Bronchial epithelial cell (primary cell): ENCODE measurements around a stretch of chr12.

- RRBS, 2 experiments = no CpG with 5 or more reads among the region's 4 CpGs
Measured at GRCh38 chr12:11815206-11815785, 165.8 kb downstream of the ETV6 start.

DNA sequence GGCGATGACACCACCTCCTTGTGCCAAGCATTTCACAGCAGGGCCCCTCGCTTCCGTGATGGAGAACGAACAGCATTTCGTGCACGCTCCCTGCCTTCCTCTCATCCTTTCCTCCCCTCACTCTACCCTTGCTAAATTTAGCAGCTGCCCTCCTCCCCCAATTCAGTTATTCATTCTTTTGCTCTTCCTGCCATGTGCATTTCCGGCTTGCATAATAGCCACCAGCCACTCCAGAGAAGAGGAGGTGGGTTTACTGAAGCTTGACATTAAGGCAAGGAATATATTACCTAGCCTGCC is 206.1 kb downstream of the ETV6 start:
- RRBS, 2 experiments = no CpG with 5 or more reads among the region's 7 CpGs

DNA sequence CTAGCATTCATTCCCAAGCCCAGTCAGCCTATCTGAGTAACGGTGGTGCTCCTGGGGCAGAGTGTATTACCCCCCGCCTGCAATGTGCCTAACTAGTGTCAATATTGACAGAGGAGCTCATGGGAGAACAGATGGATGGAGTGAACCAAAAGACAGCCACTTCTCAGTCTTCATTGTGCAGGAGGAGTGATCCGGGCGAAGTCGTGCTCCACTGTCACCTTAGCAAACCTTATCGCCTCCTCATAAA is 126.8 kb upstream of the BCL2L14 start:
- RRBS, 2 experiments = no CpG with 5 or more reads among the region's 6 CpGs

DNA sequence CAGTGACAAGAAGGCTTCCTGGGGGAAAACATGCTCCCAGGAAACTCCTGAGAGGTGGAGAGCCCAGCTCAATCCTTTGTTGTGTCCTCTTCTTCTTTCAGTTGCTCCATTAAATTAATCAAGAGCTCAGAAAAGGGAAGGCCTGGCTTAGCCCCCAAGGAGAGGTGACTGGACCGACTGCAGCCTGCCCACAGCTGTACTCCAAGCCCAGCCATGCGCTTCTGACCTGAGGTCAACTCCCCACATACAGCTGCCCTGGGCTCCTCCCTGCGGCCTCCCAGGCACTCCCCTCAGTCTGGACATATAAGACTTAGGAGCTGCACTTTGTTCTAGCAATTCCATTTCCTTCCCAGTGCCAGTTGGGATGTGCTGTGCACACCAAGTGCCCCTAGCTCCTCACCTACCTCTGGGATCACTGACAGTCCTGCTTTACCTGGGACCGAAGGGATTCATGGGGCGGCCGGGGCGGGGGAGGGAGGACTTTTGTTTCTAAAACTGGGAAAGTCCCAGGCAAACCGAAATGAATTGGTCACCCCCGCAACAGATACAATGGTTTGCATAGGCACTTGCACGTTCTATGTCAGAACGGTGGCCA is 59.4 kb upstream of the BCL2L14 start:
- RRBS, 2 experiments = no CpG with 5 or more reads among the region's 11 CpGs

DNA sequence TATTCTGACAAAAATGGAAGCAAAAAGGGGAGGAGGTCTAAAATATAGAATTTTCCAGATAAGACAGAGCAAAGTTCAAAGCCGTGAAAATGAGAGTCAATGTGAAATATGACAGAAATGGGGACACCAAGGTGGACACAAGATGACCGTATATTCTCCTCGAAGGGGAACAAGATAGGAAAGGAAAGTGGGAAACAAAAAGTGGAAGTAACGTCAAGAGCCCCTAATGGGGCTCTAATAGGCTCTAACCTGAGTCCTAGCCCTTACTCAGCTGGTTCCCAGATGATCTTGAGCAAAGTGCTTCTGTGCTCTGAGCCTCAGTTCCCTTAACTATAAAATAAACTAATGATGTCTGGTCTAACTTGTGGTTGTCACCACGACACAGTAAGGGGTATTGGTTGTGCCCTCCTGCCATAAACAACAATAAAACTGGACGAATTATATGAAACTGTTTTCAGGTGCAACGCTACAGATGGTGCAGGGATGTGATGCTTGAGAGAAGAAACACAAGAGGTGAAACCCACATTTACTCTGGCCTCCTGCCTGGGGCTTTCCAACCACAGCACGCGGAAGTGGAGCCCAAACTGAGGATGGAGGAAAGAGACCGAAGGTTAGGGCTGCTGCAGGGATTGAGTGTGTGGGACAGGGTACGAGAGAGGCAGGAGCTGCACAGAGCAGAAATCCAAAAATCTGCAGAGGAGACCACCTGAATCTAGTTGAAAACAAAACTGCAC is 45.8 kb upstream of the BCL2L14 start:
- RRBS, 2 experiments = no CpG with 5 or more reads among the region's 11 CpGs

GRCh38 chr12:12238848-12239648 is 27.8 kb downstream of the LRP6 start:
- RRBS, 2 experiments = no CpG with 5 or more reads among the region's 5 CpGs

- RRBS, 2 experiments = no CpG with 5 or more reads among the region's 3 CpGs
Measured at GRCh38 chr12:12333420-12333705, 16.7 kb downstream of the MANSC1 start.

DNA sequence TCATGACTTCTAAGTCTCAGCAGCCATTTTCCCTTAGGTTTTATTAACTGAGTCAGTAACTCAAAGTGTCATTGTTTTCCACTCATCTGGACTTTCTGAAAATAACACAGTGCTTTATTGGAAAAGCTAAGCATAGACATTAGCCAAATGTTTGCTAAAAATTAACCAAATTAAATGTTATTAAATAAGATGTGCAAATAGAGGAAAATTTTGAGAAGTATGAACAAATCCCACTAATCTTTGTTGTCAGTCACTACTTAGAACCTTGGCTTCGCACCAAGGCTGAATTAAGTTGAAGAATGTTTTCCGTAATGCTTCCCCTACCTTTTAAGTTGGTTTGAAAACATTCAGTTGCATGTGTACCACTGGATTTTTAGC is 42.9 kb downstream of the BORCS5 start:
- RRBS, 2 experiments = no CpG with 5 or more reads among the region's 2 CpGs

GRCh38 chr12:12405678-12406361 is 48.9 kb downstream of the BORCS5 start:
- RRBS, 2 experiments = no CpG with 5 or more reads among the region's 6 CpGs

DNA sequence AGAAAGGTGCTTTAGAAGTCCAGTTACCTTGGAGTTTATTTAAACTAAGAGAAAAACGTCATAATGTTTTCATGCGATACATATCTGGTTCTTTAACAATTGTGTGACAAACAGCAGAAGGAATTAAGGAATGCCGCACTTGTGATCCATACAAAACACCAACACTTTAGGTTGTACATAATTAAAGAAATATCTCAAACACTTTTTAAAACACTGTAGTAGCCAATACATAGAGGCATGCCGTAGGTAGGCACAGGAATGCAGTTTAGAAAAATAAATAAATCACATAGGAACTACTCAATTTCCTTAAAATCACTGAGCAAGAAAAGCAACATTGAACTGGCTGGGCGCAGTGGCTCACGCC is 94.4 kb downstream of the BORCS5 start:
- RRBS, 2 experiments = no CpG with 5 or more reads among the region's 6 CpGs

GRCh38 chr12:12456449-12457152 is 99.7 kb downstream of the BORCS5 start:
- RRBS, 2 experiments = no CpG with 5 or more reads among the region's 8 CpGs

DNA sequence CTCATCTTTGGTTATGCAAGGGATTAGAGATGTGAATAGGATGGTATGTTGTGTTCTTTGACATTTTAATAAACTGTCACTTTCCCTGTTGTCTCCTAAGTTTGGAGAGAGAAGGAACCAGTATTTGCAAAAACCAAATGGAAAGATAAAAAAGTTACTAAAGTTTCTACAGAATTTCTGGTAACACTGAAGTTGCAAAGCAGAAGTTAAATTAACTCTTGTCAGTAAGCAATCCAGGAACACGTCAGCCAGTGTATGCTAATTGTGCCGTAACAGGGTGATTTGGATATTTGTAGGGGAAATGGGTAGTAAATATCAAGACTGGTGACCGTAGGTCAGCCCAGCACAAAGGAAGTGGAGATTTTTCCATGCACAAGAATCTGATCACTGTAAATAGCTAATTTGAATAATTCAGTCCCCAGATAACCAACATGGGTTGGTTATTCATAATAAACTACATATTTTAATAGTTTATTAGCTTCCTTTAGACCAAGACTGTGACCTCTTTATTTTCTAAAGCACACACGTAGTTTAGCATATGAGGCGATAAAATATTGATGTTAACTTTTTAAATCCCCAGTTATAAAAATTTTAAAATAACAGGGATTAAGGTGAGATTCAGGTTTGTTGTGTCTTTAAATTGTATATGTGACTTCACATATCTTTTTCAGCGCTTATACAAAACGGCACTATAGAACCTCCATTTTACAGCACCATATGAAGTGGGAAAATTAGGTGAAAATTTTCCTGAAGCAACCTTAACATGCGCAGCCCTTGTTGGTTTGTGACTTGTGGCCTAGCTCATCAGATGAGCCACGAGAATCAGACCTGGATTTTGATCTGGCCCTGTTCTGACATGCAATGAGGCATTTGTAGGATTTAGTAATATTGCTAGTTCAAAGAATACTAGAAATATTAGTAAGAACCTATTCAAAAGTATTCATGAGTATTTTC is 2.5 kb downstream of the CDKN1B start:
- RRBS, 2 experiments = no CpG with 5 or more reads among the region's 9 CpGs

DNA sequence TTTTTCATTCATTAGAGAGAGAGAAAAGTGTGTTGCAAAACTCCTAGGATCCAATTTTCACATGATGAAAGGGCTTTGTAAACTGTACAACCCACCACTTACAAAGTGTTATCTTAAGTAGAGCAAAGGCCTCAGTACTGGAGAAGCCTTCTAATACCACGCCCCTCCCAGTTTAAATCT is 857 bp downstream of the APOLD1 start:
- RRBS, 2 experiments = no CpG with 5 or more reads among the region's 1 CpG

DNA sequence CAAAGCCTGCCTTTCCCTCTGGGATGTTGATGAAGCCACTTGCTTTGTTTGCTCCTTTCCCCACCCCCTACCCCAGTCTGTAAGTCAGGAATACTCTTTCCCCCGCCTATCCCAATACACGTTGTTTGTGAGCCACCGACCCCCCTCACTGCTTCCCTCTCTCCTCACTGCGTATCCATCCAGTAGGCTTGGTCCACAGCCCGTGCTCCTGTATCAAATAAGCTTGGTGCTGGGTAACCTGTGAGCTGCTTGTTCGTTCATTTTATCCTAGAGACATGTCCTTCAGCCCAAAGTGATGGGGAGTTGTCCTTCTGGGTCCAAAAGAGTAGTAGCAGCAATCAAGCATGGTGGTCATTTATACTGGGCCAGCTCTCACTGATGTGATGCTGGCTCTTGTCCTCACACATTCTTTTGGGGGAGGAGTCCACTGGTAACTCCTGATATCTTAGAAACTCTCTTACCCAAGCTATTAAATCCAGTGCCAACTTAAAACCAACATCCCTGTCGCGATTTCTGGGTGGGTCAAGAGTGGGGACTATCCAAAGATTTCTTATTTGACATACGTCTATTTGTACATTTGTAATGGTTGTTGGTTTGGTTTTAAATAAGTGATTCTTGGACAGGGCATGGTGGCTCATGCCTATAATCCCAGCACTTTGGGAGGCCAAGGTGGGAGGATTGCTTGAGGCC is 24.6 kb downstream of the DDX47 start:
- RRBS, 2 experiments = no CpG with 5 or more reads among the region's 9 CpGs

- RRBS, 2 experiments = no CpG with 5 or more reads among the region's 16 CpGs
Measured at GRCh38 chr12:12903385-12904452, 12.4 kb downstream of the GPRC5A start.

- RRBS, 2 experiments = no CpG with 5 or more reads among the region's 6 CpGs
Measured at GRCh38 chr12:12905420-12905992, 14.1 kb downstream of the GPRC5A start.

DNA sequence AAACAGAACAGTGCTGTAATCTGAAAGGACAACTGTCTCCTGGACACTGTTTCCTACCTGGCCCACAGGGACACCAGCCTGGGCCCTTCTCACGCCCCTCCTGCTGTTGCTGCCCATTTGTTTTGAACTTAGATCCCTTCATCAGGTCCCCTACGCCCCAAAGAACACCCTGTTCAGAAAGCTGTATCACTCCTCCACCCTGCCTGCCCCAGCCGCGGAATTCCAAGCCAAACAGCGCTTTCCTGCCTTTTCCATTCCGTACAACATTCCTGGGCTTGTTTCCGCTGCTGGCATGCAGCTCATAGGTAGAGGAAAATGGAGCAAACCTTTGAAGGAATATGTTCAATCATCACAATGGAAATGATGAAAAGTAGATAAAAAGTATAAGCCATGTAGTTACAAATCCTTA is 12.8 kb upstream of the GSG1 start:
- RRBS, 2 experiments = no CpG with 5 or more reads among the region's 7 CpGs

DNA sequence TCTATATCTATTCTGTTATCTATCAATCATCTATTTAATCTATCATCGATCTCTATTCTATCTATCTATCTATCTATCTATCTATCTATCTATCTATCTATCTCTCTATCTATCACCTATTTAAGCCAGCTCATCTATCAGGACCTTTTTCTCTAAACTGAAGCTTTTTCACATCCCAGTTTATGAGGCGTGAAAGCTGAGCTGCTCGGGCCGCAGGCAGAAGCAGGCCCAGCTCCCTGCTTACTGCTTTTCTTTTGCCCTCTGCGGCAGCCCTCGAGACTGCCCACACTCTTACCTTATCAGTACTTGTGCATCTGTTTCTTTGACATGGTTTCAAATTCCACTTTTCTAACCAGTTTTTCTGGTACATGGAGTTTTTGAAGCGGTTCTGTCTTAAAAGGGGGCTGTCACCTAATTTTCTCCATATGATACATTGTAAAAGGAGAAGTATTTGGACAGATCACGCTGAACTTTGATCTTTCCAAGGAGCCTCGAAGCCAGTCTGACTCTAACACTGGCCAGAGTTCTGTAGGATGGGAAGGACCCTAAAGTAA is 44.5 kb upstream of the GSG1 start:
- RRBS, 2 experiments = no CpG with 5 or more reads among the region's 9 CpGs

DNA sequence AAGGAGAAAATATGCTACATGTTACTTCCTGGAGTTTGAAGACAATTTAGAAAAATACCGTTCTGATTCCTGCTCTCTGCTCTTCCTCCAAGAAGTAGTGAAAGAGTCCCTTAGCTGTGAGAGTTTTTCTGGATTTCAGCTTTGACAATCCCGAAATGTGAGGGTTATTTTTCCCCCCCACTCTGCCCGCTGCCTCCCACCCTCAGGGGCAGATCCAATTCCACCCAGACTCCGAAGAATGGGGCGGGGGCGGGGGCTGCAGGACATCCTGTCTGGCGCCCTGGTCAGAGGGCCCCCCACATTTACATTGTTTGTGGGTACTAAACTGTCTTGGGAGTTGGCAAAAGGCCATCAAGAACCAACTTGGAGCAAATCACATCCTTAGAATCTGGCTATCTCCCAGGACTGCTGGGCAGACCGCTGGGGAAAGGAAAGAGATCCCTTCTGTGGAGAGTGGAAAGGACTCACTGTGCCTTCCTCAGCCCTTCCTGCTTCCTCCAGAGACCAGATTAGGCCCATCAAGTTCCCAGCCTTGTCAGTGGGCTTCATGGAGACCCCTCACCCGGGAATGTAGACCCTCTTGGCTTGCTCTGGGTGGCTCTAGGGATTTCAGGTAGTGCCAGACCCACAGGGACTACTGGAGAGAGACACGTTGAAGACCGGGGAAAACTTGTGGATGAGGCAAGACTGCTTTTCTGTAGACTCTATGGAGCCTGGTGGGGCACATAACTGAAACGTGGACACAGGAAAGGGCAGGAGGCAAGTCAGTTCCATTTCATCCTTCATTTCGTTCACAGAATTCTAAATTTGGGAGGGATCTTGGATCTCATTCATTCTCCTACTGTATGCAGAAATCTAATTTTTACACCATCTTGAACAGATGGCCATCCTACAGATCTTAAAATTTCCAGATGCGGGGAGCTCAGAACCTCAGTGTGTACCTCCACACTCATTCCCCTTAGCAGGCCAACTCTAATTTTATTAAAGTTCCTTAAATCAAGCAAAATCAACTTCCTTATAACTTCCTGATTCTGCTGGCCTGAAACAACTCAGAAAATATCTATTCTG is 2.6 kb downstream of the EMP1 start:
- RRBS, 2 experiments = 73 to 89% methylated on average over 3 of the region's 14 CpGs

DNA sequence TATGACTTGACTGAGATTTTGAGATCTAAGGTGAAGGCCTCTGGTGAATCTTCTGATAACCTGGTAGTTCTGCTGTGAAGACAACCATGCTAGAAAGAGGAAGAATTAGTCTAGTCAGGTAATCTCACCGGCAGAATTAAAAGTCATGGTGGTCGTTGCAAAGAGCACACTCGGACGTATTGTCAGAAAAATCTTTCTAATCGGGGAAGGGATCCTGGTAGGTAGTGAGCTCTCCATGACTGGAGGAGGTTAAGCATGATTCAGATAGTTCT is 8.3 kb downstream of the EMP1 start:
- RRBS, 2 experiments = no CpG with 5 or more reads among the region's 5 CpGs